Right atrium auricular region (tissue), 2 donors: ENCODE measurements around a stretch of chr2.

DNA sequence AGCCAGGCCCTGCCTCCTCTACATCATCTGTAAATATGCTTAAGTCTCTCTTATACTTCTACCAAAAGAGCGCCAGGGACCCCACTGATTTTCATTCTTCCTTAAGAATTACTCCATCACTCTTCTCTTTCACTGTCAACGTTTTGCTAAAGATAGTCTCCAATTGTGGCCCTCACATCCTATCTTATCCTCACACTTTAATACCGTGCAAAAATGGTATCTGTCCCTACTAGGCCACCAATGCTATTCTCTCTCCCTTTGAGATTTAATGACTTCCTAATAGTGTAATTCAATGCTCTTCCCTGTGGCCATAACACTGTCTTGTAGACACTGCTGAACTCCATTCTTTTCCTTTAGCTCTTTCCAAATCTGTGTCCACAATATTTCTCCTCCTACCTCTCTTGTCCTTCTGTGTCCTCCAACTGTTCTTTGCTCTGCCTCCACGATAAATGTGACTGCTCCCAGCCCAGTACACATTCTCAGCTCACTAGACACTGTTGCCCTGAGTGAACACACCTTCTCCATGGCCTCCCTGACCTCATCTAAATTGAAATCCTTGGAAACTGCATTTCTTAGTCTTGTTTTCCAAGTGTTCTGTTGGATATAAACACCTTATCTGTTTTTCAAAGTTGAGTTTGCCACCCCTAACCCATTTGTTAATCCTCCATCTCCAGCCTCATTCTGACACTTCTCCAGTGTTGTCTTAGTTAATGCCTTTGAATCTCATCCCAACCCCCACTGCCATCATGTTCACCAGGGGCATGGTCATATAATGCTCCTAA, 165.0 kb downstream of the STK39 start:
- PRO-cap: no peak
- RAMPAGE, long total RNA, 2 experiments: no peak in any of the 2 experiments

- PRO-cap: unidirectional peak, plus-strand start at chr2:168156861
- RAMPAGE, long total RNA, 2 experiments: no peak in any of the 2 experiments
These were observed 90.8 kb downstream of the STK39 start for GRCh38 chr2:168156525-168157052.

DNA sequence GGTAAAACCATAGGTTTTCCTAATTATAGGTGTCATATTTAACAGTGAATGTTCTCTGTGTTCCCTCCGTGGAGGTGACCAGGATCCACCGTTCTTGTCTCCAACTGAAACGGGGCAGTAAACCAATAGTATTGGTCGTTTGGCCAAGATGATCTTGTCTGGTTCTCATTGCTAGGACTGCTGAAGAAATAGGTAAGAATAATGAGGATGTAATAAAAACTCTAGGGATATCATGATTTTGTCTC, 998 bp upstream of the STK39 start:
- PRO-cap: no peak
- RAMPAGE, long total RNA, 2 experiments: no peak in any of the 2 experiments

DNA sequence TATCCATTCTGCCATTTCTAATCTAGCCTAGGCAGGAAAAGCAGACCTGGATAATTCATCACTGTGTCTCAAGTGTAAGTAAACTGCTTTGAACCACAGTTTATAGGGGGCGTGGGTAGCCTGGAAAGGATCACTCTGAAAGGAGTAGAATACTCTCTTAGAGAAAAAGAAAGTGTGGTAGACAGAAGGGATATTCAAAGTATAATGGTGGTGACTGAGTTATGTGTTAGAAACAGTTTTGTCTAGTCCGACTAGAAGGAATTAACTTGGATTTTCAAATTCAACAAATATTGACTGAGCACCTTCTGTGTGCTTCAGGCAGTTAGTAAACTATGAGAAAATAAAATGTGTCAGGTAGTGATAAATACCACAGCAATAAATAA, 40.9 kb downstream of the CERS6 start:
- PRO-cap: no peak
- RAMPAGE, long total RNA, 2 experiments: no peak in any of the 2 experiments

GRCh38 chr2:168617002-168617413, 160.9 kb downstream of the CERS6 start:
- PRO-cap: no peak
- RAMPAGE, long total RNA, 2 experiments: no peak in any of the 2 experiments

GRCh38 chr2:168639495-168639987, 162.9 kb upstream of the NOSTRIN start:
- PRO-cap: bidirectional peak, plus-strand start at chr2:168639790, minus-strand start at chr2:168639673
- RAMPAGE, long total RNA, 2 experiments: no peak in any of the 2 experiments

- PRO-cap: no peak
- RAMPAGE, long total RNA, 2 experiments: no peak in any of the 2 experiments
These were observed 697 bp downstream of the NOSTRIN start for GRCh38 chr2:168802903-168803764.

GRCh38 chr2:169761360-169762069, 27.9 kb downstream of the KLHL23 start:
- PRO-cap: no peak
- RAMPAGE, long total RNA, 2 experiments: no peak in any of the 2 experiments

DNA sequence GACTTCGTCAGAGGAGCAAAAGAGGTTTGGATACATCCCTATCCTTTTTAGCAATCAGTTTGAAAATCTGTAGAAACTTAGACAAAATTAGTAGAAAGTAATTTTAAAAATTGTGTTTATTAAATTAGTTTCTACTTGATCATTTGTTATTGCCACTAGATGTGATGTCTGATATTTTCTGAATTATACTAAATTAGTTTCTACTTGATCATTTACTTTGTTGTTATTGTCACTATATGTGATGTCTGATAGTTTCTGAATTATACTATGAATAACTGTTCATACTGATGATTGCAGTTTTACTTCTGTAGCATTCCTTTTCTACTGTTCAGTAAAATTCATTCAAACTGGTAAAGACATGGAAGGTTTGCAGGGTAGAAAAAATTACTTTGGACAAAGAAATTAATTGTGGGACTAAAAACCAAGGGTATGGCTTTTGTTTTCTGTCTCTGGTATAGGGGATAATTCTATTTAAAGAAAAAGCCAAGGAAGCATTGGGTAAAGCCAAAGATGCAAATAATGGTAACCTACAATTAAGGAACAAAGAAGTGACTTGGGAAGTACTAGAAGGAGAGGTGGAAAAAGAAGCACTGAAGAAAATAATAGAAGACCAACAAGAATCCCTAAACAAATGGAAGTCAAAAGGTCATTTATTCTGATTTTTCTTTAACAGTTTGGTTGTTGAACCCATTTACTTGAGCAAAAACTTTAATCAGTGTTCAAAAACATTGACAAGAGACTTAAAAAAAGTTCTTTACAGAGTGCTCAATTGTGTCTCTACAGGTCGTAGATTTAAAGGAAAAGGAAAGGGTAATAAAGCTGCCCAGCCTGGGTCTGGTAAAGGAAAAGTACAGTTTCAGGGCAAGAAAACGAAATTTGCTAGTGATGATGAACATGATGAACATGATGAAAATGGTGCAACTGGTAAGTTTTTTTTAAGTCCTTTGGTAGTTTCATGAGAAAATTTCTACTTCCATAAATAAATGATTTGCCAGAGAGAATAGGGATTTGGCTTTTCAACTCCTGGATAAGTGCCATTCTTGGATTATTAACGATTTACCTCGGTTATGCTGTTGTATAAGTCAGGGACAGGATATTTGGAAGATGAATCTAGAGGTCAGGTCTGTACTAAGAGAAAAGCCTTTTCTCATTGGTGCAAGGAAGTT, 12.1 kb downstream of the SSB start:
- PRO-cap: no peak
- RAMPAGE, long total RNA, 2 experiments: no peak in any of the 2 experiments

- PRO-cap: no peak
- RAMPAGE, long total RNA, 2 experiments: no peak in any of the 2 experiments
These were observed 476 bp downstream of the METTL5 start for GRCh38 chr2:169824112-169824745.

GRCh38 chr2:170141426-170142494, 36.2 kb upstream of the MYO3B start:
- PRO-cap: no peak
- RAMPAGE, long total RNA, 2 experiments: no peak in any of the 2 experiments

GRCh38 chr2:170217754-170218189, 39.8 kb downstream of the MYO3B start:
- PRO-cap: no peak
- RAMPAGE, long total RNA, 2 experiments: no peak in any of the 2 experiments

DNA sequence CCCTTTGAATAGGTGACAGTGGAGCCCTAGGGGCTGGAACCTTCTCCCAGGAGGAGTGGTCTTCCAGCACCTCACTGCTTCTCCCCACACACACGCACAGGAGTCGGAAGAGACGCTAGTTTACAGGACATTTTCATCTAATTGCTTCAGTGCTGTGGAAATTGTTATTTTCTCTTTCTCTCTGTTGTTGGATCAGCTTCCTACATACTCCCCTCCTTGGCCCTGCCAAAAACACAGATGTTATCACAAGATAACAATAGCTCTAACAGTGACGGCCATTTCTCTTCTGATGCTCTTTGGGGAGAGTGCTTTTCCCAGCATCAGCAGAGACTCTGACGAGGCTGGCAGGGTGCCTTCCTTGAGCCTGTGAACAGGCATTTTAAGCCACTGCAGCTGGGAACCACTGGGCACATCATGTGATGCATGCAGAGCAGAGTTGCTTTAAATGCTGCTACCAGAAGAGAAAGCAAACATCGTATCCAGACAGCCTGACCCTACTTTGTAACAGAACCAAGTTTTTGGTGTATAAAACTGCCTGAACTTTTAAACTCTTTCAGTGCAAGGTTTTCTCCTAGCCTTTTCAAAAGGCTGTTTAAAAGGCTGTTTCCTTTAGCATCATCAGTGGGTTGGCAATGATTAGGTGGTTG, 209.3 kb upstream of the SP5 start:
- PRO-cap: bidirectional peak, plus-strand start at position 473 of the sequence, minus-strand start at position 334 of the sequence; unidirectional peak, plus-strand start at position 473 of the sequence
- RAMPAGE, long total RNA, 2 experiments: no peak in any of the 2 experiments

DNA sequence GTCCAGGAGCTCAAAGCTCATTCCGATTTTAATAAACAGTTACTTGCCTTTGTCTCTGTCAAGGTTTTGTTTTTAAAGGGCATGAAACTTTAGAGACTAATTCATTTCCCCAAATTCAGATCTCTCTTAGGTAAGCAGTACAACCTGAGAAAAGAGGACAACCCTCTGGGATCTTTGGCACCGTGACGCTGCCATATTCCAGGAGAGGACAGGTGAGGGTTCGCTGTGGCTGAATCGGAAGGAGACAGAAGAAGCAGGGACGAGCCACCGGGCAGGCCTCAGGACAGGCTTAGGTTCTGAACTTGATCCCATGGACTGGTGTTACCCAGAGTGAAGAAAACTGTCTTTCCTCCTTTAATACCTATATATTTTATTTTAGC, 43.8 kb downstream of the GORASP2 start:
- PRO-cap: no peak
- RAMPAGE, long total RNA, 2 experiments: no peak in any of the 2 experiments

DNA sequence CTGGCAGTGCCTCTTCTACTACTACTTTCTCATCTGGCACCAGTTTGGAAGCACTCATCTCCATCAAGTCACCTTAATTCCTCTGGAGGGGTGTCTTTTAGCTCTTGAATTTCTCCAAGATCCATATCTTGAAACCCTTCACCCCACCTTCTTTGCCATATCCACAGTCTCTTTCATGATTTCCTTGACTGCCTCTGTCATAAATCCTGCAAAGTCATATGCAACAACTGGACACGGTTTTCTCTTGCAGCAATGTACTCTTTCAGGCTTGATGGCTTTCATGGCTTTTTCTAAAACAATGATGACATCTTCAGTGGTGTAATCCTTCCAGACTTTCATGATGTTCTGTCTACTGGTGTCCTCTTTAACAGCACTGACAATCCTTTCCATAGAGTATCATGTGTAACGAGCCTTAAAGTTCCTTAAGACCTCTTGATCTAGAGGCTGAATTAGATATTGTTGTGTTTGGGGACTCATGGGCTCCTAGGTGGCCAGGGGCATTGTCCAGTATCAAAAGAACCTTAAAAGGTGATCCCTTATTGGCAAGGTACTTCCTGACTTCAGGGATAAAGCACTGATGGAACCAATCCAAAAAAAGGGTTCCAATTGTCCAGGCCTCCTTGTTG, 71.9 kb downstream of the GORASP2 start:
- PRO-cap: no peak
- RAMPAGE, long total RNA, 2 experiments: no peak in any of the 2 experiments

DNA sequence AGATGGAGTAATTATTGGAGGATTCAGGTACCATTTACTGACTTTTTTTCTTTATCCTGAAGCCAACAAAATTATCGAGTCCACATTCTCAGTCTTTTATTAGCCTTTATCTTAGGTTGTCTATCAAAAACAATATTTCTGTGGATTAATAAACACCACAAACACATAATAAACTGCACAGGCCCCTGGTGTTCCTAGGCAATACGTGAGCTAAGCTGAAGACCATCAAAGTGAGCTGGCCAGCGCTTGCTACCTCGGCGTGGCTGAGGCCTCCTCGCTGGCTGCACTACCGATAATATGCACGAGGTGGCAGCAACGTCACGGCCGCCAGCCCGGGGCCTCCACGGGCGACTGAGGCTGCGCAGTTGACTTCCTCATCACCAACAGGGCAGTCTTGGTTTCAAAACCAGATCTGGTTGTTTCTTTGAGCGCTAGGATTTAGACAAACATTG, 51.7 kb downstream of the CYBRD1 start:
- PRO-cap: no peak
- RAMPAGE, long total RNA, 2 experiments: no peak in any of the 2 experiments

DNA sequence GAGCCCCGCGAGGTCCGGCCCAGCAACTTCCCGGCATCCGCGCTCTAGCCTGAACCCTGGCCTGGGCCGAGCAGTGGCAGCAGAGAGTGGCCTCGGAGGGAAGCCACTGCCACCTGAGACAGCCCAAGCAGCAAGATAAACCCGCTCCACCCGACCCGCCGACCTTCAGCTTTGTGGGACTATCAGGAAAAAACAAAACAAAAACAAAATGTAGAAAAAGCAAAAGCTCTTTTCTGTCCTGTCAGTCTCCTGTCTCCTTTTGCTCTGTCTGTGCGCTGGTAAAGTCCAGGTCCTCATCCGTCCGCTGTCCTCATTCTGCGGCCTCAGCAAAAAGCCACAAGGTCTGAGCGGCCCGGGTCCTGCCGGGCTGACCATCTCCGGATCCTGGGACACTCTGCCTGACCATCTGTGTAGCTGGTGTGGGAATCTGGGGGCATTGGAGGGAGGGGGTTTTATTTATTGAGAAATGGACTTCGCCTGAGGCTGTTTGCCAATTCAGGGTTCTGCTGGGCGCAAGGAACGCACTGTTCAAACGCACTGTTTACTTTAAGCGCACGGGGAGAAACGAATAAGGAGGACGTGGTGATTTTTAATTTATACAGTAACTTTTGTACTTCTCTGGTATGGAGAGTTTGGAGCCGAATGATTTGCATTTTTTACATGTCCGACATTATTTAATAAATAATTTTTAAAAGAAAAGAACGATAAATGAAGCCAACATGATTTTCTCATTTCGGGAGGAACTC, 3.3 kb downstream of the DLX1 start:
- PRO-cap: unidirectional peak, minus-strand start at position 396 of the sequence
- RAMPAGE, long total RNA, 2 experiments: no peak in any of the 2 experiments

- PRO-cap: no peak
- RAMPAGE, long total RNA, 2 experiments: no peak in any of the 2 experiments
These were observed 69.7 kb upstream of the DLX2 start for GRCh38 chr2:172172352-172172921.

DNA sequence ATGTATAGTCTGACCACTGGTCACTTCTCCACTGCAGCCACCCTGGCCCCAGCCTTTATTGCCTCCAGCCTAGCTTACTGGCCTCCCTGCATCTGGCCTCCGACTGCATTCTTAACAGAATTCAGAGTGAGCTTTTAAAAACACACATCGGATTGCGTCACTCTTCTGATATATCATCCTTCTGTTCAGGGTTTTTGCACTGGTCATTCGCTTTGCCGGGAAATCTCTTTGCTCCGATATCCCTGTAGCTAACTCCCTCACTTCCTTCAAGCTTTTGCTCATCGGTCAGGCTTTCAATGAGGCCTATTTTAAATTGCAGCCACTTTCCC, 101.6 kb upstream of the DLX2 start:
- PRO-cap: no peak
- RAMPAGE, long total RNA, 2 experiments: no peak in any of the 2 experiments

DNA sequence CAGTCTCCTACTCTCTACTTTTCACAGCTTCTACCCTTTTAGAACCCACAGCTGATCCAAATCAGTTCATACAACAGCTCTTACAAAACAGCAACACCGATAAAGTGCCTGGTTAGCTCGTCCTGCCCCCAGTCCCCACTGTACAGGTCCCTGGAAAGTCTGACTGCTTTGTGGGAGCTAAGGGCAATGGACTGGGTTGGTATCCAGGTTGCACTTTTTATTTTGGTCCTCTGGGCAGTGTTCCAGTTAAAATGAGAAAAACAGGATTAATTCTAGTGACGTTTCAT, 53.1 kb upstream of the ITGA6 start:
- PRO-cap: no peak
- RAMPAGE, long total RNA, 2 experiments: no peak in any of the 2 experiments